Retinal pigment epithelial cell (primary cell): Measurements from ENCODE around the genes BEST3, PTPRR, TSPAN8 and TMEM19.

DNA sequence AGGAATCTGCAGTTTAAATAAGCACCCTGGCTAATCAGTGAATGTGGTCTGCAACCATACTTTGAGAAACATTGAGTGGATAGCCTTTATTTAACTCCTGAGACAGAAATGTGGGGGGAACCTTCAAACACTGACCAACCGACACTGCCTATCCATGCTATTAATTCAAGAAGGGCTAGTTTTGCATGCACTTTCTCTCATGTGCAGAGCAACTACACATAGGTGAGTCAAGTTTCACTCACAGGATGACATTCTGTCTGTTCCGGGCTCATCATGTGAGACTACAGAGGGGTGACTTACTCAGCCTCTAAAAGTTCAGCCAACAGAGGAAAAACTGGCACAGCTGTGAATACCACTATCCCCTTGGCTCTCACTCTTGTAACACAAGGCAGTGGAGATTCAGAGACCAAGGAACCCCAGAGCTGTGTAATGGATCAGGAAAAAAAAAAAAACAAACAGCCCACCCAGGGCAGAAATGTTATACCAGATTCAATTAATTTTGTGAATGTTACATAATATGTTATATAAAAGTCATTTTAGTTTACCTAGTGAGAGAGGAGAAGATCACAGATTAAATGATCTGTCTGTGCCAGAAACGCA, 13.3 kb downstream of the BEST3 start:
- RRBS = no CpG with 5 or more reads among the region's 3 CpGs

- RRBS = no CpG with 5 or more reads among the region's 8 CpGs
Measured at GRCh38 chr12:69699246-69699652, at the start of gene BEST3. Gene BEST3 (minus strand): TSS chr12:69699303.

GRCh38 chr12:69936034-69936640, 111.1 kb downstream of the MYRFL start:
- RRBS = 73% methylated on average over 2 of the region's 8 CpGs

DNA sequence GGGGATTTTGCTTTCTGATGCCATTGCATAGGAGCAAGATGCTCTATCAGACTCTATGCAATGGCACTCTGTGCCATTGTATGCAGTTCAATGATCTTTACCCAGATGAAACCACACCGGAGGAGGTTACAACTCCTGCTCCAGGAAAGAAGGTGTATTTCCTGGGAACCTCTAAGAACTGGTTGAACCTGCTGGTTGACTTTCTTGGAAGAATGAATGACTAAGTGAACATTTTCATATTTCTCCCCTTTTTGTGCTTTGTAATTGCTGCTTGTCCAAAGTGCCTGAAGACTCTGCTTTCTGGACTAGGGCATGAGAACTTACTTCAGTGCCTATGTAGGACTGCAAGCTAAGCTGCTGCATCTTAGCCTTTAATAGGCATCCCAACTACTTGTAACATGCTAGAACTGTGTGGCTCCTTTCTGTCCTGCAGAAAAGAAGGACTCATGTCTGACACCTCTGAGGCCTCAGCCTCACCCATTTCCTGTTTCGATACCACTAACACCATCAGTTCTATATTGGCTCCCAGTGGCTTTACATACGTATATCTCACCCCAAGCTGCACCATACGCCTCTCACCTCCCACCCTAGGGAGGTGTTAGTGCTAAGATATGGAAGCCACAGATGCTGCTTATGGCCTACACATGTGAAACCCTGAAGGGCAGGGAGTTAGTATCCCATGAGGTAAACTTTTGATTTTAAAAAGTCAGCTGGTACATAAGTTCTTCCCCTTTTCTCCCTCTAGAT, 193.4 kb upstream of the CNOT2 start:
- RRBS = no CpG with 5 or more reads among the region's 4 CpGs

GRCh38 chr12:70055505-70055846, 187.8 kb upstream of the CNOT2 start:
- RRBS = no CpG with 5 or more reads among the region's 3 CpGs

DNA sequence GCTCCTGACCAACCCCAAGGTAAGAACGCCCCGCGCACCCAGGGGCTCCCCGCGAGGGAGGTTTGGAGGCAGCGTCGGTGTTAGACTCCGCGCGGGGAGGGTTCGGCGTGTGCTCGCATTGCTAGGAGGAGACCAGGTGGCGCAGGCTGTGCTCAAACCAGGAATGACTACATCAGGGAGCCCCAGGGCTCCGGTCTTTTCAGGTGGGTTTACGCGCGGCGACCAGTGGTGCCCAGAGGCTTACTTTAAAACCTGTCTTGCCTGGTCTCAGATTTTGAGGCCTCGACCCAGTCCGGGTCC, 912 bp downstream of the KCNMB4 start:
- RRBS = under 1% methylated on average over 7 of the region's 21 CpGs

DNA sequence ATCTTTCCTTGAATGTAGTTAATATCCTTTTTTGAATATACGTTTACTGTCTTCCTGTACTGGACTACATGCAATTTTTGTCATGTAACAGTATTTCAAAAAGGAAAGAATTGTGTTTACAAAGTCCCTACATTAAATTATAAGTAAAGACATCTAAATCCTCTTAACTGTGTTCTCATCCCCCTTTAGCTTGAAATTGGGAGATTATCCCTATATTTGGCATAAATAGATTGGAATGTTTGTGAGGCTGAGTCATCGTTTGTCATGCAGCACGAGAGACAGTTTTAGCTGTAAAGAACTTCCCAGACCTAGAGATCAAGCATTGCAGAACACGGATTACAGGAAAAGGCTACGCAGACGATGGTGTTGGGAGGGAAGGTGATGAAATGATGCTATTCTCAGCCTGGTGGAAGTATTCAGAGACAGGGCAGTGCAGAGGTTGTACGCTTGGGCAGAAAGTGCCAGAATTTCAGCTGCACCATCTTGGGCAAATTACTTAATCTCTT, 93.8 kb downstream of the PTPRB start:
- RRBS = no CpG with 5 or more reads among the region's 7 CpGs

DNA sequence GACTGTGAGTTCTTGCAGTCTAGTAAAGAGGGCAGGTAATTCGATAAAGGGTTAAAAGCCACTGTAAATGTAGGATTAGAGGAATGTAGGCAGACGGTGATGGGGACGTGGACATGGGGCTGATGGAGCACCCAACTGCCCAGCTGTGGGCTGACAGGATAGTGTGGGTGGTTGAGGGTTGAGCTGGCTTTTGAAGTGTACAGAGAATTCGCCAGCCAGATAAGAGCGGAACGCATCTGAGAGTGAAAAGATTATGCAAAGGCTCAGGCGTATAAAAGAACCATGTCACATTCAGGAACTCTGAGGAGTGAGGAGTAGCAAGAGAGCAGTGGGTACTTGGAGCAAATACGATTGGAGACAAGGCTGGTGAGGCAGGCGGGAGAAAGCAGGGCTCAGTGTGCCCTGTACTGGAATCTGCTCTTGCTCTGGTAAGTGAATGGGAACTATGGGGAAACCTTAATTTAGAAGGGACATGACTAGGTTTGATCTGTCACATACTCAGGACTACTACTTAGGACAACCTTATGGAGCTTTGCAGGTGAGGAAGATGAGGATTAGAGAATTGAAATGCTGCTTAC, 87.1 kb downstream of the PTPRB start:
- RRBS = no CpG with 5 or more reads among the region's 9 CpGs

DNA sequence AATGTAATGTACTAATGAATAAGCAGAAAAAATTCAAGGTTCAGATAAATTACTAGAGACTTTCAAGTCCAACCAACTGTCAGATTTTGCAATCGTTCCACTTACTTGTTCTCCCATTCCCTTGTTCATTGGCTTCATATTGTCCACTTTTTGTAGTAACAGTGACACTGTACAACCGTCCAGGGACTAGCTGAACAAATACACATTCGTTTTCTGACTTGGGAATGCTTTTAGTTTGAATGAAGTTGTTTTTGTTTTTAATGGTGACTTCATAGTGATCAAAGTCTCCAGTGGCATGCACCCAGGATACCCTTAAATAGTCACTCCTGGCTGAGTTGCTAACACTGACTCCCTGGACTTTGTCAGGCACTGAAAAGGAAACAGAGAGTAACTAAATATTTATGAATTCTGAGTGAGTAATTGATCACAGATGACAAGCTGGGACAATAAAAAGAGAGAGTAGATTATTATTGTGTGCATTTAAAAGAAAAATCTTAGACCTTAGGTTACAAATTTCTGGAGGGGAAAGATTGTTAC, 65.4 kb downstream of the PTPRB start:
- RRBS = no CpG with 5 or more reads among the region's 3 CpGs

GRCh38 chr12:70583399-70583811, 53.8 kb downstream of the PTPRB start:
- RRBS = no CpG with 5 or more reads among the region's 2 CpGs

DNA sequence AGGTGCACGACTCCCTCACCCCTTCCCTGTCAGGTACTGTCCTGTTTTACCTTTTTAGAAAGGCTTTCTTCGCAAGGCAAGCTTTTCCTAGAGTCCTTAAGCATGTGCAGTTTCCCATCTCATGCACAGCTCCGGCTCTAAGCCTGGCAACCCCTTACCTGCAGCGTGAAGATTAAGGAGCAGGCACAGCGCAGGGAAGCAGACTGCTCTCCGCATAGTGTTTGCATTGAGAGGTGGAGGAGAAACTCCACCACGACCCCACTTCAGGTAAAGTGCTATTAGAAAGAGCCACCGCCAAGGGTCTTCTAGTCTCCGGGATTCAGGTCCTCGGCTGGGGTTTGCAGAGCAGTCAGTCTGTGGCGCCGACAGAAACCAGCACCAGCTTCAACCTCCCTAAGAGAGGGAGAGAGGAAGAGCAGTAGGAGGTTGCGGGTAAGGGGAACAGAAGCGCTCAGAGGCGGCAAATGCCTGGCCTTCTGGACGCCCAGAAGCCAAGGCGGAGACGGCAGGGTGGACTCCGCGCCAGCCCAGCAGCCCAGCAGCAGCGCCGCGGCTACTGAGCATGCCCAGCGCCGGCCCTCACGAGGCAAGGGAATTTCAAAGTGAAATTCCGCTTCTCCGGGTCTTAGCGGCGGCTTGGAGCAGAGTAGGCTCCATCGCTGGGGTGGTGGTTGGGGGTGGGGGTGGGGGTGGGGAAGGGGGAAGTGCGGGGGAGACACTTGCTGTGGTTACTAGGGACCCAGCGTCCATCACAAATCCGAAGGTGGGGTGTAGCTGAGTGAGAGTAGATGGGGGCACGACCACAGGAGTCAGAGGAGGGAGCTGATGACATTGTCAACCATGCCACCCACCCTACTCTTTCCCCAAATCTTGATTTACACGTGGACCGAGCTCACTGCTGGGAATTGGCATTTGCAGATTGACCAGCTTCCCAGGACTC, at the start of gene PTPRR:
Gene PTPRR, minus strand, starts transcription at position 564 of the 940 bp plus-strand sequence.
- RRBS = 6% methylated on average over 2 of the region's 37 CpGs

- RRBS = no CpG with 5 or more reads among the region's 7 CpGs
Measured at GRCh38 chr12:71157517-71158228, at the start of gene TSPAN8. Gene TSPAN8 (minus strand): TSS chr12:71157999.

- RRBS = no CpG with 5 or more reads among the region's 6 CpGs
Measured at GRCh38 chr12:71163193-71163801, 5.5 kb upstream of the TSPAN8 start.

DNA sequence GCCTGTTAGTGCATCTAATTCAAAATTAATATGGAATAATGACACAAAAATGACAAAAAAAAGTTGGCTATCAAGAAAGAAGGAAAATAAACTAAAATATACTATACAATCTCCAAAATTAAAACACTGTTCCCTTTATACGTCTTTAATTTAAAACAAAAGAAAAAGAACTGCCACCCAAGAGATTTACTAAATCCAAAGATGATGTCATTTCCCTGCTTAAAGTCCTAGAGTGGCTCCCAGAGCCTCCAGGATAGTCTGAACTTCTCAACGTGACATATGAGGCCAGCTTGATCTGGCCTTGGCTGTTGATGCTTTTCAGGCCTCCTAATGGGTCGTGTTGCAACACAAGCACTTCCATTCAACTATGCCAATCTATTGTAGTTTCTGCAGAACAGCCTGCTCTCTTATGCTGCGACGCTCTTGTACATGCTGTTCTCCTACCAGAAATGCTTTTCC, 35.6 kb downstream of the LGR5 start:
- RRBS = no CpG with 5 or more reads among the region's 5 CpGs

DNA sequence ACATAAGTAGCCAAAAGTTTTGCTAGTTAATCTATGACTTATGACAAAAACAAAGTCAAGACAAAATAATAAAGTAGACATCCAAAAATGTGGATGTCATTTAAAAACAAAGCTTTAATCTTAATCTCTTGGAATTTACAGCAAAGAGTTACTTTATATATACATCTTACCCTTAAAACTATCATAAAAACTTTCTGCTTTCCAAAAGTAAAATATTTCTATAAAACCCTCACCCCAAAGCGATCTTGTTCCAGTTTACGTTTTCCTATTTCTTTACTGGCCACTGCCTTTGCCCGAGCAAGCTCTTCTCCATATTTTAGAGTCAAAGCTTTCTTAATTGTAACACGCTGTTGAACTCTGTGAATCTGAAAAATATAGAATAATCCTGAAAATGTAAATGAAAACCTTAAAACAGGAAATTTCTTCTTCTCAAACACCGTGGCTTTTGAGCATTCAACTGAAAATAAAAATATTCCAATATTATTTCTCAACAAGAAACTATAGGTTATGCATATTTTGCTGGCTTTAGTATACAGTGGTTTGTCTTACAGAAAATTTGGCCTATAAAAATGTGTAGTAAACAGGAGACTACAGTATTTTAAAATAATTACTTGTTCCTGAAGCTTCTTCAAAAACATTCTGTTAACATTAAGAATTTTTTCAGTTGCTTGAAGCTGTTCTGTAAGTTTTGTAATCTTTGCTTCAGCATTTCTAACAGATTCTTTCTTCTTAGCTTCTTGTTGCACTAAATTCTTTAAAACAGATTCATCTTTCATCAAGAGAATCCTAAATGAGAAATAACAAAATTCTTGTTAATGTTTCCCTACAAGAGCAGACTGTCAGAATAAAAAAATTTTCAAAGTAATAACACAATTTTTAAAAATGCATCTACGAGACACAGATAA, 30.7 kb downstream of the ZFC3H1 start:
- RRBS = no CpG with 5 or more reads among the region's 6 CpGs

DNA sequence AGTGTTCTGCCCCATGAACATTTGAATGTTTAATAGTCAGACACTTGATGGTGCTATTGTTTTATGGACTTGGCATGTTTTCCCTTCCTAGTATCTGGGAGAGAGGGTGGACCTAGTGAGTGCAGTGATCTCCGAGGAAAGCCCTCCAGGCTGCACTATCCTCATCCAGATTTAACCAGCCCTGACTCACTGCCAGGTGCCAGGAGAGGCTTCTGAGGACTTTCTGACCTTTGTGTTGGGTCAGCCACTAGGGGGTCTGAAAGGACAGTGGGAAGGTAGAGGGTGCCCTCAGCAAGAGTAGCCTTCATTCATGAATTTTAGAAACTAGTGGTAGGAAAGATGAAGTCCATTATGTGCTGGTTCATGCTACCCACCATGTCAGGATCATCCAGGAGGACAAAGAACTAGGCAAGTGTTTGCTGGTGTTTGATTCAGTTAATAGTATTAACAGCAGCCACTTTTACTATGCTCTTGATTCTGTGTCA, 24.2 kb downstream of the ZFC3H1 start:
- RRBS = no CpG with 5 or more reads among the region's 1 CpG

GRCh38 chr12:71685816-71687107, at the start of gene TMEM19:
Gene TMEM19 (plus strand): TSS chr12:71686082.
- RRBS = 1% methylated on average over 31 of the region's 67 CpGs

GRCh38 chr12:71865104-71865516, 25.6 kb downstream of the TBC1D15 start:
- RRBS = no CpG with 5 or more reads among the region's 1 CpG

DNA sequence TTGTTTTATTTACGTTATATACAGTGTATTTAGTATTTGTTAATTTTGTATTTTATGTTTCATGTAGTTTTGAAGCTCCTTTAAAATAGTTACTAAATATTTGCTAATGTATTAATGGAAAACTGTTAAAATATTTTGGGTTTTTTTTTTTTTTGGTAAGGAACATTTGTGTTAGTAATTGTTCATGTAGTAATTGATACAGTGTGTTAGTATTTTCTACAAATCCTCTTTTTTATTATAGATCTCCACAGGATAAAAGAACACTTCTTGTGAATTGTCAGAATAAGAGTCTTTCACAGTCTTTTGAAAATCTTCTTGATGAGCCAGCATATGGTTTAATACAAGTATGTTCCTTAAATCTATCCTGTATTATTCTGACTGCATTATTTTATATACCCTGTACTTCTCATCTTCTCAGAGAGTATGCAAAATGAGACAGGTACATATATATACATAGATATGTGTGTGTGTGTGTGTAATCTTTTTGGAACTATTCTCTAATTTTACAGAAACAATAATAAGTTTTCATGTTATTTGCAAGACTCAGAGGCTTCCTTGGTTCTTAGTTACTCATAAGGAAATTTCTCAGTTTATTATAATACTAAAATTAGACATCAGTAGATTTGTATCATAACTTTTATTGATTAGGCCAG, 45.5 kb upstream of the TPH2 start:
- RRBS = no CpG with 5 or more reads among the region's 1 CpG